ENCODE results near the genes MAB21L2 and SH3D19.

GRCh38 chr4:147732598-147733536 is 979 bp downstream of the ARHGAP10 start:
- RRBS, 2 experiments: 2 to 3% methylated on average over 8 to 11 of the region's 36 CpGs

GRCh38 chr4:147786293-147786703 is 54.4 kb downstream of the ARHGAP10 start:
- RRBS, 2 experiments: no CpG with 5 or more reads among the region's 6 CpGs

DNA sequence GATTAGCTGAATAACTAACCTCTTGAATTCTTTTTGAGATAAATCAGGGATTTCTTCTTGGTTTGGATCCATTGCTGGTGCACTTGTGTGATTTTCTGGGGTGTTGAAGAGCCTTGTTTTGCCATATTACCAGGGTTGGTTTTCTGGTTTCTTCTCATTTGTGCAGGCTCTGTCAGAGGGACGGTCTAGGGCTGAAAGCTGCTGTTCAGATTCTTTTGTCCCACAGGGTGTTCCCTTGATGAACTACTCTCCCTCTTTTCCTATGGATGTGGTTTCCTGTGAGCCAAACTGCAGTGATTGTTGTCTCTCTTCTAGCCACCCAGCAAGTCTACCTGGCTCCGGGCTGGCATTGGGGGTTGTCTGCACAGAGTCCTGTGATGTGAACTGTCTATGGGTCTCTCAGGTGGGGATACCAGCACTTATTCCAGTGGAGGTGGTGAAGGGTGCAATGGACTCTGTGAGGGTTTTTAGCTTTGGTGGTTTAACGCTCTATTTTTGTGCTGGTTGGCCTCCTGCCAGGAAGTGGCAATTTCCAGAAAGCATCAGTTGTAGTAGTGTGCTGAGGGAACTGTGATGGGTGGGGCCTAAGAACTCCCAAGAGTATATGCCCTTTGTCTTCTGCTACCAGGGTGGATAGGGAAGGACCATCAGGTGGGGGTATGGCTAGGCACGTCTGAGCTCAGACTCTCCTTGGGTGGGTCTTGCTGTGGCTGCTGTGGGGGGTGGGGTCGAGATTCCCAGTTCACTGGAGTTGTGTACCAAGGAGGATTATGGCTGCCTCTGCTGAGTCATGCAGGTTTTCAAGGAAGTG is 250.1 kb downstream of the NR3C2 start:
- RRBS, 2 experiments: no CpG with 5 or more reads among the region's 5 CpGs

DNA sequence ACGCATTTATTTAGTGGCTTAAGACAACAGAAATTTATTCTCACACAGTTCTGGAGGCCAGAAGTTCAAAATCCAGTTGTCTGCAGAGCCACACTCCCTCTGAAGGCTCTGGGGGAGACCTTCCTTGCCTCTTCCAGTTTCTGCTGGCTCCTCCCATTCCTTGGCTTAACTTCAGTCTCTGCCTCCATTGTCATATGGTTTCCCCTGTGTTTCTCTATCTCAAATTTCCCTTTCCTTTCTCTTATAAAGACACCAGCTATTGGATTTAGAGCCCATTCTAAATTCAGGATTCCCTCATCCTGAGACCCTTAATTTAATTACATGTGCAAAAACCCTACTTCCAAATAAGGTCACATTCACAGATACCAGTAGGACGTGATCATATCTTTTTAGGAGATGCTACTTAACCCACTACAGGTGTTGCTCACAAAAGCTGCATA is 44.3 kb downstream of the NR3C2 start:
- RRBS, 2 experiments: no CpG with 5 or more reads among the region's 2 CpGs

- RRBS, 2 experiments: 75% methylated on average over 2 of the region's 5 CpGs; no CpG with 5 or more reads in 1 of the 2 experiments
Observed at GRCh38 chr4:149924199-149924549, 108.5 kb upstream of the IQCM start.

- RRBS, 2 experiments: no CpG with 5 or more reads among the region's 2 CpGs
Observed at GRCh38 chr4:150391091-150391441, 190.9 kb upstream of the MAB21L2 start.

GRCh38 chr4:150561988-150562471 is 19.9 kb upstream of the MAB21L2 start:
- RRBS, 2 experiments: no CpG with 5 or more reads among the region's 2 CpGs

DNA sequence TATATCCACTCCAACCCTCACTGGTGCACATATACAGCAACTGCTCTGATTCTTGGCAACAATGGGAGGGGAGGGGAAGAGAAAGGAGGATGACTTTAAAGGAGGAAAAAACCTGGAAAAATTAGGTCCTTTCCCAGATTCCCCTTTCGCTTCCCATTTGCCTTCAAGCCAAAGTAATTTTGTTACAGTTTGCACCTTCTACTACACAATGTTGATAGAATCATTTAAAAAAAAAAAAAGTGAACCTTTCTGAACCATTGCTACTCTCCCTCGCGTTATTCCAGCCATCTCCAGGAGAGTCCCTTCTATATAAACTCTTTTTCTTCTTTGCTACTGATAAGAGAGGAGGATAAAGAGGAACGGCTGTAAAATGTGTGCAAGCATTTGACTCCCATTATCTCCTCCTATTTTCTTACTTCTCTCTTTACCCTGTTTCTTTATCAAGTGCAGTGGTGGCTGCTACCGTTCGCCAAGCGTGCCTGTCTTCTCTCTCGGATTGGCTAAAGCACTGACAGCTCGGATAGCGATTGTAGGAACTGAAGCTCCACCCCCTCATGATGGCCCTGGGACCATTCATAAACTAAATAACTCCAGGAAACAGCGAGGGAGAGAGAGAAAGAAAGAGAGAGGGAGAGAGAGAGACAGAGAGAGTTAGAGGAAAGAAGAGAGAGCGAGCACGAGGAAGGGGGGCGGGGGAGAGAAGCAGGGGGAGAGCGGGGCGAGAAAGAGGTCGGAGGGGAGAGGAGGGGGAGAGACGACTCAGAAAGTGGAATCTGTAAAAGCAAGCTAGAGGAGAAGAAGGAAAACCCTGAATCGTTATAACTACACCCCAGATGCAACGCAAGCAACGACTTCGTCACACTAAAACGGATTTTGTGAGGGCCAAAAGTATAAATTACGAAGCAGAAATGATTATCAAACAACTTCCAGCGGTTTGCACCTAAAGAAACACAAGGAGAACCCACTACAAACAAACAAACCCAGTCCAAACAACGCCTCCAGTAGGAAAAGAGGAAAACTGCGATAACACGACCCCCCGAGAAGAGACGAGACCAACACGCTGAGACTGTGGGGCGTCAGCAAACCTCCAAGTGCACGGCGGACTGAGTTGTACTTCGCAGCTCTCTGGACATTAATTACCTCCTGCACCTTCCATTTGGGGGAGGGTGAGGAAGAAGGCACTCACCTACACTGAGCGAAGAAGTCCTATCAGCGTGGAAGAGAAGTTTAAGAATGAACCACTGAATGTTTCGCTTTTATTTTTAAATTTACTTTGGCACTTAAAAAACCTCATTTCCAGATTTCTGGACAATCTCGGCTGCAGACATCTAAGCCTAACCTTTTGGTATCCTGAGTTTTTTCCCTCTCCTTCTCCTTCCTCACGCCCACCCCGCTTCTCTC is at the start of gene MAB21L2:
MAB21L2 (plus strand) TSS at position 832 of the 1,401 bp plus-strand sequence.
- RRBS, 2 experiments: no CpG with 5 or more reads among the region's 41 CpGs

DNA sequence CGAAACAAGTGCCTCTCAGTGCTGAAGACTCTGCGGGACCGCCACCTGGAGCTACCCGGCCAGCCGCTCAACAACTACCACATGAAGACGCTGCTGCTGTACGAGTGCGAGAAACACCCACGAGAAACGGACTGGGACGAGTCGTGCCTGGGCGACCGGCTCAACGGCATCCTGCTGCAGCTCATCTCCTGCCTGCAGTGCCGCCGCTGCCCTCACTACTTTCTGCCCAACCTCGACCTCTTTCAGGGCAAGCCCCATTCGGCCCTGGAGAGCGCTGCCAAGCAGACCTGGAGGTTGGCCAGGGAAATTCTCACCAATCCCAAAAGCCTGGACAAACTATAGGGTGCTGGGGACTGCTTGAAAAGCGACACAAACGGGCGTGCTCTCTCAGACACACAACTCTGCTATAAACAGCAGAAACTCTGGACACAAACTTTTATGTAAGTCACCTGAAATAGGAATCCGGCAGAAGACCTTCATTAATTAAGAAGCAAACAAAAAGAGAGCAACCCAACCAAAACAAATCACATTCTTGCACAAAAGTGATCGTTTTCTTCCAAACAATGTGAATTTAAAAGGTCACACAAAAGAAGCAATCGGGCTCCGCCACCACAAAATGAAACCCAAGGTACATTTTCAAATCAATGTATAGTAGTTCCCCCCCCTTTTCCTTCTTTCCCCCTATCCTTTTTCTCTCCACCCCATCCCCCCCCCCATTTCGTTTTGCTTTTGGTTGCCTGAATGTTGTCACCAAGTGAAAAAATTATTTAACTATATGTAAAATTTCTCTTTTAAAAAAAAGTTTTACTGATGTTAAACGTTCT is 2.0 kb downstream of the MAB21L2 start:
- RRBS, 2 experiments: 96 to 100% methylated on average over 8 of the region's 29 CpGs

- RRBS, 2 experiments: no CpG with 5 or more reads among the region's 2 CpGs
Observed at GRCh38 chr4:150671067-150671497, 89.1 kb downstream of the MAB21L2 start.

GRCh38 chr4:150759230-150759848 is 177.4 kb downstream of the MAB21L2 start:
- RRBS, 2 experiments: no CpG with 5 or more reads among the region's 4 CpGs

DNA sequence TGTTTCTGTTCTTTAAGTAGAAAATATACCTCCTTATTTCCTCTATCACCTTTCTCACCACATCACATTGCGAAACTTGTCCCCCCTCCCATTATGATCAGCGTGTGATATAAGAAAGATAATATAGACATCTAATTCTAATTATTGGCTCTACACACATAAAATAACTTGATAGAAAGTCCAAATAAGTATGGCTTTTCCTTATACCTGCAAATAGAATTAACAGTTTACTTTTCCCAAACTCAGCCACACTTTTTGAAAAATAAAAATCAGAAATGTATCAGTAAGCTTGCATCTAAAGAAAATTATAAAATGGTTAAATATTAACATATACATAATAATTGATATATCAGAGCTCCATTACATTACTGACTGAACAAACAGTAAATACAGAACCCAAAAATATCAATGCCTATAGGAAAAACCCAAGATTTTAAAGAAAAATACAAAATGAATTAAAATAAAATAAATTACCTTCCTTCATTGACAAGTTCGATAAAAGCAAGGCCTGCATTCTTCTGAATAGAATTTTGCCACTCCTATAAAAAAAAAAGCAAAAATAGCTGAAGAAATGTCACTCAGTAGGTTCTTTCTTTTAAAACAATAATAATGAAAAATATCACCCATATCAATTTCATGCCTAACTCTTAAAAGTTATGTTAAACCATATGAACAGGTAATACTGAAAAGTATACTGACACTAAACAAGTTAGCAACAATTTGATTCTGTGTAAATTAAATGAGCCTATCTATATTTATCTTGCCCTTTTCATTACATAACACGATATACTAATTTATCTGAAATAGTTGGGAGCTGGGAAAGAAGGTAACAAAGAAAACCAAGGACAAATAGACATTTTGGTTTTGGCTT is 179.6 kb downstream of the MAB21L2 start:
- RRBS, 2 experiments: no CpG with 5 or more reads among the region's 4 CpGs

- RRBS, 2 experiments: no CpG with 5 or more reads among the region's 16 CpGs
Observed at GRCh38 chr4:151014150-151014871, 773 bp downstream of the LRBA start.

DNA sequence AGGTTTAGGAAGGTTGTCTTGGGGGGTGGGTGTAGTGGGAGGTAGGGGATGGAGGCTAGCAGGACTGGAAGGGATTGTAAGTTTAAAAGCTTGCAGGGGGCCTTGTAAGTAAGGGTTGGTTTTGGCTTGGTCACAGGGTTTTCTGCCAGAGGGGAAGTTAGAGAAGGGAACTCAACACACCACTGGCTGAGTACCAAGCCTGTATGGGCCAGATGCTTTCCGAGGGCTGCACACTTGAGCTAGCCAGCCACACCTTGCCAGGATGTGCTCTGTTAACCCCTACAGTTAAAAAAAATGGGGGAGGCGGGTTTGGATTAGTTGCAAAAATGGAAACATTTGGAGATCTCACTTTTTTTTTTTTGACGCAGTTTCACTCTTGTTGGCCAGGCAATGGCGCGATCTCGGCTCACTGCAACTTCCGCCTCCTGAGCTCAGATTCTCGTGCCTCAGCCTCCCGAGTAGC is 1.2 kb upstream of the RPS3A start:
- RRBS, 2 experiments: no CpG with 5 or more reads among the region's 9 CpGs

DNA sequence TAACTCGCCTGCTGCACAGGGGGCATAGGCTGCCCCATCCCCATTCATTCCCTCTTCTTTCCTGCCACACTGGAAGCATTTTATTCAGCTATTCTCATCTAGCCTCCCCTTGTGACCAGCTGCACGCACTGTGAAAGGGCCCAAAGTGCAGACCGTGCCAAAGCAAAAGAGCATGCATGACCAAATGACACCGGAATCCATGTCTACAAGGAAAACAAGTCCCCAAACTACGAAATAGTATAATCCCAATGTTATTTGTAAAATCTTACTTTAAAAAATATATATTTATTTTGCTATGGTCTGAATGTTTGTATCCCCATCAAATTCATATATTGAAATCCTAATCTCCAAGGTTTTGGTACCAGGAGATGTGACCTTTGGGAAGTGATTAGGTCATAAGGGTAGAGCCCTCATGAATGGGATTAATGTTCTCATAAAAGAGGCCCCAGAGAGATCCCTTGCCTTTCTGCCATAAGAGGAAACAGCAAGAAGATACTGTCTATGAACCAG is 77.3 kb upstream of the PRSS48 start:
- RRBS, 2 experiments: no CpG with 5 or more reads among the region's 5 CpGs

DNA sequence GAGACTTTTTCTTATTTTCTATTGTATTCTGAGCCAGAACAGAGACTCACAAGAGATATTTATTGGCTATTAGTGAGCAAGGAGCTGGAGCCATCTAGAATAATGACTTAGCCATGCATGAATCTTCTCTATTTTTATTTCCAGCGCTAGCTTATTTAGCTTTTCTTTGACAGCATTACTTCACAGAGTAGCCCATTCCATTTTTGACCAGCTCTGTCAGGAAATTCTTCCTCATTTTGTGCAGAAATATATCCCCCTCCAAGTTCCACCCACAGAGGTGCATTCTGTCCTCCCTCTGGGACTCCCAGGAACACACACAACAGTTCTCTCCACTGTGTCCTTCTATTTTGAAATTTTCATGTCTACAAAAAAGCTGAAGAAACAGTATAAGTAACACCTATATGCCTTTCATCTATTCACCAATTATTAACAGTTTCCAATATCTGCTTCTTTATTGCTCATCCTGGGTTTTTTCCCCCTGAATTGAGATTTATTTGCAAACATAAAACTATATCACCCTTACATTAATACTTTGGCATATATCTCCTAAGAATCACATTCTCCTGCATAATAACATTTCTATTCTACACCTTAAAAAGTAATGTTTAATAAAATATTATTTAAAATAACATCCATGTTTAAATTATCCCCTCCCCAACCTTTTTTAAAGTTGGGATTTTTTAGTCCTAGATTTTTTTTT is 54.9 kb upstream of the PRSS48 start:
- RRBS, 2 experiments: no CpG with 5 or more reads among the region's 1 CpG

GRCh38 chr4:151260230-151260873 is 16.6 kb upstream of the PRSS48 start:
- RRBS, 2 experiments: no CpG with 5 or more reads among the region's 3 CpGs

DNA sequence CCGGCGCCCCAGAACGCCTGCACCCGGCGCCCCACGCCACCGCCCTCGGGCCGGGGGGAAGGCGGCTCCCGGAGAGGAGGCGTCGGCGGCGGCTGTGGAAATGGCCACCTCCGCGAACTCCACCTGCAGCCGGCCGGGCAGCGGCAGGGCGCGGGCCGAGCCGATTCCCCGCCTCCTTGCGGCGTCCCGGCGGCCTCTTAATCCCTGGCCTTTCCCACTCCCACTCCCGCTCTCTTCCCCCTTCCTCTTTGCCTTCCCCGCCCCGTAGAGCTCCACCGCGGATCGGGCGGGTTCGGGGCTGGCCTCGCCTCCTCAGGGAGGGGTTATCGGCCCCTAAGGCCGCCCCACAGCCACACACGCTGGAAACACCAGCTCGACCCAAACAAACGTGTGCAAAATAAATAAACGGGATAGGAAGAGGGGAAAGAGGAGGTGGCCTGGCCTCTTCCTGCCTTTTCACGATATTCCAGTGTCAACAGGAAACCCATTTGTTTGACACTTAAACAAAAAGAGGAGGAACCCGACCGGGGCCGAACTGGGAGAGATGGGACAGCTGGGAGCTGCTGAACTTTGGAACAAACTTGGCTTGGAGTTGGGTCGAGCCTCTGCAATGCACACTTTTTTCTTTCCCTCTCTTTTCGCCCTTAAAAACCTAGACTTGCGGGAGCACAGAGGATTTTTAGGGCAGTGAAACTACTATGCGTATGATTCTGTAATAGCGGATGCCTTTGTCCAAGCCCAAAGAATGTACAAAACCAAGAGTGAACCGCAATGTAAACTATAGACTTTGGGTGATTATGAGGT is at the start of gene SH3D19:
SH3D19 (minus strand) TSS at position 206 of the 804 bp plus-strand sequence.
- RRBS, 2 experiments: 1 to 6% methylated on average over 19 of the region's 54 CpGs

- RRBS, 2 experiments: 1 to 5% methylated on average over 23 of the region's 59 CpGs
Observed at GRCh38 chr4:151408292-151409091, 484 bp upstream of the FHIP1A start.

DNA sequence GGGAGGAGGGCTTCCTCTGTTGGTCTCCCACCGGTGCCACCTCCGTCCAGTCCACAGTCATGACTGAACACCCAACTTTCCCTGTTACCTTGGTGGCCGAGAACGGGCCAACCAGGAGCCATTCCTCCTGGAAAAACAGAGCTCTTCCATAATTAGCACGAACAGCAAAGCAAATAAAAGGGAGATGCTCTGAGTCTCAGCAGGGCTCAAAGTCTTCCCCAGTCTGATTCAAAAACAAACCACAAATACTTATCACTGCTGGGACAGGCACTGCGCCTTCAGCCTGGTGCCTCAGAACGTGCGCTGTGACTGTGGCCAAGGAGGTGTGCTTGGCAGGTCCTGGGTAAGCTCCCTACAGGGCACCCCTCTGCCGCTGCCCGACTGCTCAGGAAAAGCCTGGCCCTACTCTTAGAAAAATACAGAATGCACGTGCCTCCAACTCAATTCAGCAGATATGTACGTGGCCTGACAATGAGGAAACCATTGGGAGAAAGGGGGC is 87.0 kb downstream of the GATB start:
- RRBS, 2 experiments: no CpG with 5 or more reads among the region's 12 CpGs